Choroid plexus epithelial cell (primary cell): ENCODE measurements around the gene SIGMAR1.

GRCh38 chr9:34562845-34563539 lies 26.5 kb downstream of the CNTFR start:
- RRBS = no CpG with 5 or more reads among the region's 10 CpGs

GRCh38 chr9:34577440-34578101 lies 12.0 kb downstream of the CNTFR start:
- RRBS = 1% methylated on average over 13 of the region's 41 CpGs

GRCh38 chr9:34606763-34607411 lies 5.0 kb downstream of the RPP25L start:
- RRBS = no CpG with 5 or more reads among the region's 6 CpGs

DNA sequence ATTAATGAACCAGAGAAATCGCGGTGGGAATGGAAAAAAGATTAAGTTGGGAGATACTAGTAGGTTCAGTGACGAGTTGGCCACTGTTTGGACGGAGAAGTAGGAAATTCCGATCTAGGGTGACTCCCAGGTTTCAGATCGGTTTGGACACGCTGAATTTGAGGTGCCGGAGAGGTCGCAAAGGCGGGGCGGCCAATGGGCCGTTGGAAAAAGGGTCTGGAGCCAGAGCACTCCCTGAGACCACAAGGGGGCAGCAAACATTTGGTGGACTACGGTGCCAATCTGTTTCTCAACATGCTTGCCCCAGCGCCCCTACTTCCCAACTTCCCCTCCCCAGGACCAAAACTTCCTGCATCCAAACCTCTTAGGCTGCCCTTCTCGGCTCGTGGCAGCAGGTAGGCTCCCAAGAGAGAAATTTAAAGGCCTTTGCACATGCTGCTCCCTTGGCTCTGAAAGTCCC lies 872 bp upstream of the RPP25L start:
- RRBS = no CpG with 5 or more reads among the region's 16 CpGs

DNA sequence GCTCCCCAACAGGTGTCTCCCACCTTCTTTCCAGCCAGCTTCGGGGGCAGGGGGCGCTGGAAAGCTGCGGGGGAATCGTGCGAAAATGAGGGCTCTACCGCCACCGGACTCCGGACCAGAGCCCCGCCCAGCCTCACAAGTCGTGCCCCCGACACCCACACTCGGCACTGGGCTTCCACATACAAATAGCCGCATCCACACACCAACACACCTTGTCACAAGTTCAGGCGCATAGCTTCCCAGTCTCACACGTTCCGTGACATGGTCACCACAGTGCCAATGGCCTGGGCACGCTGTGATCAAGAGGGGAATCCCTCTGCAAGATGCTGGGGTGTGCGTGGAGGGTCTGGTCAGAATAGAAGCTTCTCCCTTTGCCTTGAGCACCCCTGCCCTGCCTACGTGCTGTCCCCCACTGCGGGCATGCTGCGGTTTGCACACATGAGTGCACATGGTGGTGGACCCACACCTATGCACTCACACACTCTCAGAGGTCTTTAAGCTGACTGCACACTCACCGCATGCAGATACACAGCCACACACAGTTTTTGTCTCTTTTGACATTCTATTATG lies 374 bp upstream of the ARID3C start:
- RRBS = no CpG with 5 or more reads among the region's 22 CpGs

GRCh38 chr9:34630347-34630655 lies 1.4 kb upstream of the ARID3C start:
- RRBS = no CpG with 5 or more reads among the region's 3 CpGs

DNA sequence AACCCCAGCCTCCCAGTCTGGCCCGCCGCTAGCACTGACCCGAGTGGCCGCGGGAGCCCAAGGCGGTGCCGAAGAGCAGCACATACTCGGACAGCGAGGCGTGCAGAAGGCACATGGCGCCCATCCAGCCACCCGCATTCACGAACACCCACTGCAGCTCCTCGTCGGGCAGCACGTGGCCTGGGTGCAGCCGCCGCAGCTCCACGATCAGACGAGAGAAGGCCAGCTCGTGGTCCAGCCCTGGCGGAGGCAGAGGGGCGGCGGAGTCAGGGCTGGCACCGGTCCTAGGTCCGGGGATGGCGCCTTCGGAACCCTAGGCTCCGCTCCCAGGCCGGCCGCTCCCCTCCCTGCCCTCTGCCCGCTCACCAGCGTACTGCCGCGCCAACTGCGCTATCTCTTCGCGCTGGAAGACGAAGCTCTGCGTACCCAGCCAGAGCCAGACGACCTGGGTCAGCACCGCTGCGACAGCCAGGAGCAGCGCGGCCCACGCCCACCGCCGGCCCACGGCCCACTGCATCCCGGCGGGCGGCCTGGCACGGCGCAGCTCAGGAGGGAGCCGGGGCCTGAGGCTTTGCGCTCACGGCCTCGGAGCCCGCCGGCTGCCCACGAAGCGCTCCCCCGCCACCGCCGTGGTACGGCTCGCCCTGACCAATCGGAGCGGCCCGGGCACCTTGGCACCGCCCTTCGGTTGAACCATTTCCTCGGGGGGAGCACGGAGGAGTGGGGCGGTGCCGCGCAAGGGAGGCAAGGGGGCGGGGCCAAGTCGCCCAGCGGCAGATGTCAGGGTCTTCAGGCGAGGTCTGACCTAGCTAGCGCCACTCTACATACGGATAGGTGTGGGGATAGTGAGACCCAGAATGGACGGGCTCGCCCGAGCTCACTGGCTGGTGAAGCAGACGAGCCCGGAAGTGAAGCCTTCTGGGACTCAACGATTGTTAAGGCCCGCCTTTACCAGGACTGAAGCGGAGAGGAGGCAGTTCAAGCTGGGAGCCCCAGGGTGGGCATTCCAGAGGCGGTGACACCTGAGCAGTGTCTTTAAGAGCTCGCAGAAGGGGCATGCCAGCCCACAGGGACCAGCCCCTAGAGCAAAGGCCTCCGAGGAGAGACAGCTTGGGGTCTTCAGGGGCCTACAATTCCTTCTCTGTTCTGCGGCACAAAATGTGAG lies at the start of gene SIGMAR1:
Gene SIGMAR1 (minus strand): TSS at position 607 of the 1,165 bp plus-strand sequence.
- RRBS = 2% methylated on average over 25 of the region's 95 CpGs

- RRBS = no CpG with 5 or more reads among the region's 10 CpGs
Observed at GRCh38 chr9:34654740-34655402, 2.9 kb downstream of the IL11RA start.

DNA sequence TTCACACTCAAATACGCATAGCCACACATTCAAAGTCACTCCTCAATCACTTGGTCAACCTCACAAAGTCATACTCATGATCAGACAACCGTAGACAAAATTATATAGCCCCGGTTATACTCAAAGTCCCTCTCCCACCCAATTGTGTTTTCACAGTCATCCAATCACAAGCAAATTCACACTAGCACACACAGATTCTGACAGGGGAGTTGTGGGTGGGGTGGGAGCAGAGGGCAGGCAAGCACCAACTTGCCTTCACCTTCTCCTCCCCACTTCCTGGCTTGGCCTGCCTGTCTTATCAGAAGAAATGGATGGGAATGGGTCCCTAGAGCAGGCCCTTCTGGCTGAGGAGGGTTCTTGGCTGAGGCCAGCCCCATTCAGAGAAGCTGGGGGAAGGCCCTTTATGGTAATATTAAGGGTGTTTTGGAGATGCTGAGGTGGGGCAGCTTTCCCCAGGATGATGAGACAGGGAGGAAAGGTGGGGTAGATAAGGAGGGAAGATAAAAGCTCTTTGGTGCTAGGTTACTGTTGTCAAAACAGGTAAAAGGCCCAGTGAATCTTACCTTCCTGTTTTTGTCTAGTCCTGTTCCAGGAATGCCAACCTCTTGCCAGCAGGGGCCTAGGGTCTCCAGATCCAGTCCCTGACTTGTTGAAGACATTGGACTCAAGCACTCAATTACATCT lies 625 bp upstream of the CCL27 start:
- RRBS = no CpG with 5 or more reads among the region's 3 CpGs

- RRBS = no CpG with 5 or more reads among the region's 16 CpGs
Observed at GRCh38 chr9:34701986-34702558, 7.9 kb downstream of the CCL21 start.

DNA sequence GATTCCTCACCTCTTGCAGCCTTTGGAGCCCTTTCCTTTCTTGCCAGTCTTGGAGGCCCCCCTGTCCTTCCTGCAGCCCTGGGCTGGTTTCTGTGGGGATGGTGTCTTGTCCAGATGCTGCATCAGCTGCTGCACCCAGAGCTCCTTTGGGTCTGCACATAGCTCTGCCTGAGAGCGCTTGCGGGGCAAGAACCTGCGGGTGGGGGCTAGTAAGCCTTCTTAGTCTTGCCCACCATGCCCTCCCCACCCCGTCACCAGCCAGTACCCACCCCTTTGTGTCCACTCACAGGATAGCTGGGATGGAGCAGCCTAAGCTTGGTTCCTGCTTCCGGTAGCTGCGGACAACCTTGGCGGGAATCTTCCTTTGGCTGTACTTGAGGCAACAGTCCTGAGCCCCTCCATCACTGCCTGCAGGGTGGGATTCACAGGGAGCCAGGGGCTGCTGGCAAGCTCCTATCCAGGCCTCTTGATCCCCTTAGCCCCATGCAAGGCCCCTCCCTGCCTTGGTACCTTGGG lies 388 bp downstream of the CCL21 start:
- RRBS = no CpG with 5 or more reads among the region's 7 CpGs

- RRBS = 4% methylated on average over 11 of the region's 64 CpGs
Observed at GRCh38 chr9:34809407-34810135, 80.3 kb upstream of the FAM205A start.

DNA sequence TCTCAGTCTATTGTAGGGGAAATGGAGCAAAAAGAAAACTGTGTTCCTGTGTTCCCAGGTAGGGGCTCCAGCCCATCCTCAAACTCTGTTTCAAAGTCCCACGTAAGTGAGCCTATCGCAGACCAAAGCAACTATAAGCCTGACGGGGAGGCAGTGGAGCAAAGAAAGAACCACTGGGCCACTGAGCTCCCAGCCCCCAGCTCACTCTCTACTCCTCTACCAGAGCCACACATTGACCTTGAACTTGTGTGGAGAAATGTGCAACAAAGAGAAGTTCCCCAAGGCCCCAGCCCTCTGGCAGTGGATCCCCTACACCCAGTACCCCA lies 2.4 kb downstream of the C9orf131 start:
- RRBS = no CpG with 5 or more reads among the region's 3 CpGs

GRCh38 chr9:35055779-35056550 lies 13.9 kb downstream of the C9orf131 start:
- RRBS = no CpG with 5 or more reads among the region's 4 CpGs

DNA sequence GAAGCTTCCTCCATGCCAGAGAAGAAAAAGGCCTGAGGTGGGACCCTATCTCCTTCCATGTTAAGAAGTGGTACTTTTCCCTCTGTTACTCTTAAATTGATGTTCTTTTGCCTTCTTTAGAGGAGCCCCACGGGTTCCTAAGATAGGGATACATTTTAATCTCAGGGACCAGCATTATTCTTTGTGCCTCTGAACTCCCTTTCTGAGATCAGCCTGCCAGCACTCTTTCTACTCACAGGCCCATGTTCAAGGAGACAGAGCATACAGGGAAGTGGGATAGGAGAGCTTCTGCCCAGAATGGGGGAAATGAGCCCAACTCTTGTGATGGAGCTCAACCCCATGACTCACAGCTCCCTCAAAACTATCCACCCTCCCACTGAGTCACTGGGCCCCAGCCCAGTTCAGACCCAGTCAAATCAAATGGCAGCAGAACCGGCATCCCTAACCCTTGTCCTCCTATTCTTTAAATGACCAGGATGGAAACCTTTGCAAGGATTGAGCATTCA lies 3.5 kb downstream of the ATOSB start:
- RRBS = no CpG with 5 or more reads among the region's 2 CpGs

- RRBS = no CpG with 5 or more reads among the region's 4 CpGs
Observed at GRCh38 chr9:35164694-35165284, 3.0 kb downstream of the UNC13B start.

DNA sequence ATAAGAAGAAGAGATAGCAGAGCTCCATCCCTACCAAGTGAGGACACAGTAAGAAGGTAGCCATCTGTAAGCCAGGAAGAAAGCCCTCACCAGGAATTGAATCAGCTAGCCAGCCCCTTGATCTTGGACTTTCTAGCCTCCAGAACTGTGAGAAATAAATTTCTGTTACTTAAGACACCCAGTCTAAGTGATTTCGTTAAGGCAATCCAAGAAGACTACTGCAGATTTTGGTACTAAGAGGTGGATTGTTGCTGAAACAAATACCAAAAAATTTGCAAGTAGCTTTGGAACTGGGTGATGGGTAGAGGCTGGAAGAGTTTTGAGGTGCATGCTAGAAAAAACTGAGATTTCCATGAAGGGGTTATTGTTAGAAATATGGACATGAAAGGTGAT lies 102.0 kb downstream of the UNC13B start:
- RRBS = no CpG with 5 or more reads among the region's 1 CpG

DNA sequence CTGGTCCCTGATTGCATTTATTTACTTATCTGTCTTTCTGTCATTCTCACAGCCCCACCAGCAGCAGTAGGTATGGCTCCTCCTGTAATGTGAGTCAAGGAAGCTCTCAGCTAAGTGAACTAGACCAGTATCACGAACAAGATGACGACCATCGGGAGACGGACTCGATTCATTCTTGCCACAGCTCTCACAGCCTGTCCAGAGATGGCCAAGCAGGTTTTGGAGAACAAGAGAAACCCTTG lies 148.5 kb downstream of the UNC13B start:
- RRBS = no CpG with 5 or more reads among the region's 5 CpGs

DNA sequence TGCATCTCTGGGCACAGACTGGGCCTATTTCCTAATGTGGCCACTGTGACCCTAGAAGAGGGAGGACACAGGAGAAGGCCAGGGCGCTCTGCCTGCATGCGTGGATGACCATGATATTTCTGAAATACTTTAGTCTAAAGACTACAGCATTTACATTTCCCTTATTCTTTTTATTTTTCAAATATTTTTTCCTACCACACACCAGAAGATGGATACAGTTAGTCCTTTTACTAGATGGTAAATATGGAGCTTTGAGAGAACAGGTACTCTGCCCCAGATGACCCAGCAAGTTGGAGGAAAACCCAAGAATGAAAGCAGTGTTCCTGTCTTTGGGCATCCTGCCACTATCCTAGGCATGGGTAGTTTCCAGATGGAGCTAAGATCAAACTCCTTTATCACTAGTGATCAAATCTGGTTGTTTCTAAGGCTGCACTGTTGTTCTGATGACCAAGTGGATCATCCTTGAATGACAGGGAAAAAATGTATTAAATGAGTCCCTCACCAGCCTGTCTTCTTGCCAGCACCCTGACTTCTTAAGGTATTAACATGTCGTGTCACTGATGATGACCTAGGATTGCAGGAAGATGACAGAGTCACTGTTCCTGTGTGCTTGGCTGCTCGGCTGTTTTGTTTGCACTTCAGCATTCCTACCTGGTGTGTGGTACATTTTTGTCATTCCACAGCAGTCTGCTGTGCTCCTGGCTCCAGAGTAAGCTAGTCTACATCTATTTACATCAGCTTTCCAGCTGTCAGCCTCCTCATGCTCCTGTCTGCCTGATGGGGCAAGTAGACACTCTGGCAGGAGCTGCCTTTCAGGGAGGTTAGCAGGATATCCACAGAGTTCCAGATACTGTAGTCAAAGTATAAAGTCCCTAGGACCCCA lies 28.0 kb downstream of the RUSC2 start:
- RRBS = no CpG with 5 or more reads among the region's 4 CpGs

- RRBS = no CpG with 5 or more reads among the region's 10 CpGs
Observed at GRCh38 chr9:35649471-35649830, 1.3 kb downstream of the SIT1 start.